ENCODE results near the genes SMYD4 and RTN4RL1.

DNA sequence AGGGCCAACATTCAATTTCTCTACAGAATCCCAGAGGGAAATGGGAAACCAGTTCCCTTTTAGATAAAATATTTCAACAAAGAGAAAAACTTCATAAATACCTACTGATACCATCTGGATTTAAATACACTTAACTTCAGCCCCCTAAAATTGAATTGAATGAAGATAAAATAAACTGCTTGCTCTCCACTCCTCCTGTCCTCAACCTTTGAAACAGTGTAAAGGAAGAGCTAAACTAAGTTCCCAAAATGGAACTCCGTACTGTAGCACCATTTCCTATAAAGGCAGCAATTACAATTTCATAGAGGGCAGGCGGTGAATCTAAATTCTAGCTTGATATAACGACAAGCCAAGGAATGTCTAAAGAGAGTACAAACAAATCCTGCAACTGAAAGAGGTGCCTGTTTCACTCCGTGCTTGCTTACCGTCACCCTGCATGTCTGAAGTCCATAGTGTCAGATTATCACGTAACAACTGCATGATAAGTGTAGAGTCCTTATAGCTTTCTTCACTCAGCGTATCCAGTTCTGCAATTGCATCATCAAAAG lies 46.2 kb downstream of the YWHAE start:
- PRO-cap, result no peak

DNA sequence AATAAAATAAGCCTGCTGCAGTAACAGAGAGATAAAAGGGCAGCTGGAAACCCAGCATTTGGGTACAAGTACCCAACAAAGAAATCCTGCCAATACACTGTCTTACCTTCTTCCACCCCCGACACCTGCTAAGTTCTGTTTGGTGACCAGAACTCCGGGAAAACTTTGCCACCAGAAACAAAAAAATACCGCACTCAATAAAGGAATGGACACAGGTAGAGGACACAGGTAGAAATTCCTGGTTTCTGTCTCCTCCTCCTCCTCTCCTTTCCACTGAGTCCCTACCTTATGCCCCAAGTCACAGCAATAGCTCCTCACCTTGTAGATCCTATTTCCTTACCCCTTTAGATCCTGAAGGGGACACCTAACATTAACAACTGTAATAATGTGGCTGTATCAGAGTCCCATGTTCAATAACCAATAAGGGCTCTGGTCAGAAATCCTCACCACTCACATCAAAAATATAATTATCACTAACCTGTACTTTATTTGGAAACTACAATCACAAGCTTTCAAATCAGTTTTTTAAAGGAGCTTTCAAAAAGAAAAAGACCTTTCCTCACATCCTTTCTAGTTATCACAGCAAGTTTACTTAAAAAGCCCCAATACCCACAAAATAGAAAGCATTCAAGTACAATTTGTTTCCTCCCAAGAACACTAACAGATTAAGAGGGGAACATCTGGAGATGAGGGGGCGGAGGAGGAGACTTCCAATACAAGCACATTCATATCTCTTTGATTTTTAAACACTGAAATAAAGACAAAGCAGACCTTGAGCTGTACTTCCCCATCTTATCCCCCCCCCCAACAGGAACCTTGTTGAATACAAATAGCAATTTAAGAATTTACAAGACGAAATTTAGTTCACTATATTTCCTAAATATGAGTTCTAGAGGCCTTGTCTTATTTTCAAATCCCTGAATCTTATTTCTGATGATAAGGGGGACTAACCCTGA lies 2.2 kb downstream of the YWHAE start:
- PRO-cap, result no peak

- PRO-cap, result no peak
These were observed 6.6 kb downstream of the CRK start for GRCh38 chr17:1449538-1449737.

GRCh38 chr17:1543496-1544606 lies 18.7 kb downstream of the PITPNA start:
- PRO-cap, result no peak

DNA sequence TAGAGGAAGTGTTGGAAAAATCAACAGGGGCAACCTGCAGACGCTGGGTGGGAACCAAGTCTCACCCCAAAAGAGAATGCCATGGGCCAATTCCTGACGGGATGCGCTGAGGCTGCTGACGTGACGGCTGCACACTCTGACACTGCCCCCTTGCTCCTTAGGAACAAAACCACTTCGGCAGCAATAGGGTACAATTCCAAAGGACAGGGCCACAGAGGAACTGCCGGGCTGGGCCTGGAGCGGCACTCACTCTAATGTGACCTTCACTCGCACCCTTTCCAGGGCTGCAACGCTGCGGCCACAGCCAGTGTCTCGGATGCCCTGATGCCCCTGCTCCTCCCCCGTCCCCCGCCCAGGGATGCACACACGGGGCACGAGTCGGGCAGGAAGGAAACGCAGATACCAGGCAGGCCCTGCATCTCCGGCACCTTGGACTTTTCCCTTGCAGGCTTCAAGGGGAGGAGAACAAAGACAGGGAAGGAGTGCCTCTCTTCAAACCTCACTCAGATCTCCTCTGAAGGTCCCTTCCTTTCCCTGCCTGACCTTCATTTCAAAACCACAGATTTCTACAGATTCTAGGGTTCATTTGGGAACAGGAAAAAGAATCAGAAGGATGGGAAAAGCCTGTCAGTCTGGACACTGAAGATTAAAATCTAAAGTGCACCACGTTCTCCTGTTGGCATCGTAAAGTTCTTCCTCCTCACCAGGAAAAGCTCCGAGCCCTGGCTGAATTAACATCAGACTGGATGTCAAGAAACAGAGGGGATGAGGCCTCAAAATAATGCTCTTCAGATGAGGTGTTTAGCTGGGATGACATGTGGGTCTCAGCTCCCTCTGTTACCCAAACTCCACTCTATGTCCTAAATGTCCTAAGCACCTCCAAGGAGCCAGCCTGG lies 2.3 kb downstream of the PITPNA start:
- PRO-cap, result no peak

DNA sequence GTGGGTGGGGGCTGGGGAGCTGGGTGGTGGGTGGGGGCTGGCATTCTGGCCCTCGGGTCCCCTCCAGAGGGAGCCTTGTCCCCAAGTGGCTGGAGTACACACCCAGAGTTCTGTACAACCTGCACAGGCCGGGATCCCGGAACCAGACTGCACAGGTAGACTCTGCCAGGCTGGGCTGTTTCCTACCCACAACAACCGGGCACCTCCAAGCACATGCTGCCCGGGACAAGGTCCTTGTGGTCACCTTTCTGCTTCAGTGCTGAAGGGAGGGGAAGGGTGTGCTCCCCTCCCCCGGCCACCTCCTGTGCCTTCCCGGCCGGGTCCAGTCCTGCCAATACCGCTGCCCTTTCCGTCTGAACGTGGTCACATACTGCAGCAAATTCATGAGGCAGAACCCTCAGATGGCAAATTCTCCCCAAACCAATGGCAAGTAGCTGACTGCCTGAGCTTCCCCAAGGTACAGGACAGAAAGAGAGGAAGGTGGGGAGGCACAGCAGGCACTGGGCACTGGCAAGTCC lies 23.0 kb downstream of the SLC43A2 start:
- PRO-cap, result no peak

- PRO-cap, result no peak
These were observed 10.9 kb downstream of the SLC43A2 start for GRCh38 chr17:1617774-1618187.

DNA sequence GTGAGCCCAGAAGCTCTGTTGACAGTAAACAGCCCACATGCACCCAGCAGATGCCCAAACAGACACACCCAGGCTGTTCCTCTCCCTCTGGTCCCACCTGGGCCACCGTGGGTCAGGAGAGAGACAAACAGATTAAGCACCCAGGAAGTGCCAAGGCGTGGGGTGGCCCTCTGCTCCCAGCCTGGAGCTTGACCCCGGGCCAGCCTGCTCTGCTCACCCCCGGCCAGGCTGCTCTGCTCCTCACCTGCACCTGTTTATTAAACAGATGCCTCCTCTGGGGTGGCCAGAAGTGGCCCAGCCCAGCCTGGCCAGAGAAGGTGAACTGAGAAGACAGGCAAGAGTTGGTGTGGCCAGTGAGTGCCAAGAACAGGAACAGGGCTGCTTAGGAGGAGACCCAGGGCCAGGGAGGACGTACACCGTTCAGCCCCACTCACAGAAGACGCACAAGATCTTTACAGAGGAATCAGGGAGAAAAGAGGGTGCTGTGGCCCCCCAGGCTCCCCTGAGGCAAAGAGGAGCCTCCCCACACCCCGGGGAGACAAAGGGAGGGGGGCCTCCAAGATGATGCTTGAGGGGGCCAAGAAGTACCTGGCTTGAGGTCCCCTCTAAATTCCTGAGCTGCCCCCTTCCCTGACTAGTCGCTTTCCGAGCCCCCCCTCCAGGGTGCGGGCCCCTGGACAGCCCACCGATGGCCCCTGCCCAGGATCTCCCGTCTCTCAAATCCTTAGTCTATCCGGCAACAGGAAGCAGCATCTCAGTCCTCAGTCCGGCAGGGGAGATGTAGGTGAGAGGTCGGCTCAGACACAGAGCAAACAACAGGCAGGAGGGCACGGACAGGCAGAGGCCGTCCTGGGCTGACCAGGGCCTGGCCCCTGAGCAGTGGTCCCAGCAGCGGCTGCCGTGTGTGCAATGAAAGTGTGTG lies 7.7 kb downstream of the SLC43A2 start:
- PRO-cap, result no peak

GRCh38 chr17:1649088-1649758 lies 443 bp downstream of the RILP start:
- PRO-cap, result bidirectional peak, plus-strand start at chr17:1649236, minus-strand start at chr17:1648903

GRCh38 chr17:1737763-1738531 lies 4.7 kb upstream of the SERPINF2 start:
- PRO-cap, result no peak

DNA sequence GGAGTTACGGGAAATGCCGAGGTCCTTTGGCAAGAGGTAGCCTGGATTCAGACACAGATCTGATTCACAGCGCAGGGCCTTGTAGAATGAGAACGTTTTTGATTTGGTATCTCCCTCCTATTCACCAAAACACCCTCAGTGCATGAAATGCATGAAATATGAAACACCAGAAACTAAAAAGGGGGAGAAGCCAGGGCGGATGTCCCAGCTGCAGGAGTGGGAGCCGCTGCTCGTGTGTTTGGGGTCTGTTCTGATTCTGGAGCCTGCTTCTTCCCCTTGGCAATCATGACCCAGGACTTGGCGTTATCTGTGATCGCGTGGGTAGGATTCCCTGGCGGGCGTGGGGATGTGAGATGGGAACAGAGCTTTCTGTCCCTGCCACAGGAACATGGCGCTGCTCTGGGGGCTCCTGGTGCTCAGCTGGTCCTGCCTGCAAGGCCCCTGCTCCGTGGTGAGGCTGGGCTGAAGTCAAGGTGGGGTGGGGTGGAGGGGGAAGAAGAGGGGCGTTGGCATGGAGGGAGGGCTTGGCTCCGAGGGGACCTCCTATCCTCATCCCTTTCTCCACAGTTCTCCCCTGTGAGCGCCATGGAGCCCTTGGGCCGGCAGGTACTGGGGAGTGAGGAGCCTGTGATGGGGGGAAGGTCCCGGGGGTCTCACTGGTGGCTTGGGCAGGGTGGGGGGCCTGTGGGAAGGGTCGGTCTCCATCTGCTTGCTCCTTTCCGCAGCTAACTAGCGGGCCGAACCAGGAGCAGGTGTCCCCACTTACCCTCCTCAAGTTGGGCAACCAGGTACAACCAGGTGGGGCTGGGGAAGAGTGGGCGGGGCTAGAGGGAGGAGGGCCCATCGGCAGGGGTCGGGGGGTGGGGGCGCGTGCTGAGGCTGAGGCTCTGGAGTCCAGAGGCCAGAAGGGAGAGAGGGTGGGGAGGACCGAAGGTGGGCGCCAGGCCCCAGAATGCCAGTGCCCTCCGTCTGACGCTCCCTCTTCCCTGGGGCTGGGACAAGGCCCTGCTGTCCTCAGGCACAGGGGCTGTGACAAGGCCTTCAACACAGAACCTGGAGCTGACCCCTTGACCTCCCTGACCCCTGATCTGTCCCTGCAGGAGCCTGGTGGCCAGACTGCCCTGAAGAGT lies 2.3 kb downstream of the SERPINF2 start:
- PRO-cap, result no peak

DNA sequence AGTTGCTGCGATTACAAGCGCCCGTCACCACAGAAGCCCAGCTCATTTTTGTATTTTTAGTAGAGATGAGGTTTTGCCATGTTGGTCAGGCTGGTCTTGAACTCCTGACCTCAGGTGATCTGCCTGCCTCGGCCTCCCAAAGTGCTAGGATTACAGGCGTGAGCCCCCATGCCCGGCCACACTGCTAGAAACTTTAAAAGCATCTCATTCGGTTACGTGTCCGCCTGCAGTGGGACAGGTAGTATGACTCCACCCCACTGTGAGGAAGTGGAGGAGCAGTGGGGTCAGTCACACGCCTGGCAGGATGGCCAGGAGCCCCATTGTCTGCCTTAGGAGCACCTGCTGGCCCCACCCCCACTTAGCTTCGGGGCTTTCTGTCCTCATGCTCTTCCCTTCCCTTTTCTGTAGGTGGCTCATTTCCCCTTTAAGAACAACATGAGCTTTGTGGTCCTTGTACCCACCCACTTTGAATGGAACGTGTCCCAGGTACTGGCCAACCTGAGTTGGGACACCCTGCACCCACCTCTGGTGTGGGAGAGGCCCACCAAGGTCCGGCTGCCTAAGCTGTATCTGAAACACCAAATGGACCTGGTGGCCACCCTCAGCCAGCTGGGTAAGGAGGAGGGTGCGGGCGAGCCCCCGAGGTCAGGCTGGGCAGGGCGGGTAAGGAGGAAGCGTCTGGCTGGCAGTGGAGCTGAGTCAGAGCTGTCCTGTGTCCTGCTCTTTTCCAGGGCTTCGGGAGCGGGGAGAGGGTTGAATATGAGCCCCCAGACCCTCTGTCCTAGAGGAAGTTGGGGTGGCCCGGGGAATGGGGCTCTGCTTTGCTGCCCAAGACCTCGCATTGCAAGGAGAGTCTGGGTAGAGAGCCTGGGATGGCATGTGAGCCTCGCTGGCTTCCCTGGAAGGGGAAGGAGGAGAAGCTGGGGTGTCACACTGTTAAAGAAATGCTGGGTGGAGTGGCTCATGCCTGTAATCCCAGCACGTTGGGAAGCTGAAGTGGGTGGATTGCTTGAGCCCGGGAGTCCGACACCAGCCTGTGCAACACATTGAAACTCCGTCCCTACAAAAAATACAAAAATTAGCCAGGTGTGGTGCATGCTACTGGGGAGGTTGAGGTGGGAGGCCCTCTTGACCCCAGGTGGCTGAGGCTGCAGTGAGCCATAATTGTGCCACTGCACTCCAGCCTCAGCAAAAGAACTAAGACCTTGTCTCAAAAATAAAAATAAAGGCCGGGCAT lies 9.3 kb upstream of the SERPINF1 start:
- PRO-cap, result no peak

DNA sequence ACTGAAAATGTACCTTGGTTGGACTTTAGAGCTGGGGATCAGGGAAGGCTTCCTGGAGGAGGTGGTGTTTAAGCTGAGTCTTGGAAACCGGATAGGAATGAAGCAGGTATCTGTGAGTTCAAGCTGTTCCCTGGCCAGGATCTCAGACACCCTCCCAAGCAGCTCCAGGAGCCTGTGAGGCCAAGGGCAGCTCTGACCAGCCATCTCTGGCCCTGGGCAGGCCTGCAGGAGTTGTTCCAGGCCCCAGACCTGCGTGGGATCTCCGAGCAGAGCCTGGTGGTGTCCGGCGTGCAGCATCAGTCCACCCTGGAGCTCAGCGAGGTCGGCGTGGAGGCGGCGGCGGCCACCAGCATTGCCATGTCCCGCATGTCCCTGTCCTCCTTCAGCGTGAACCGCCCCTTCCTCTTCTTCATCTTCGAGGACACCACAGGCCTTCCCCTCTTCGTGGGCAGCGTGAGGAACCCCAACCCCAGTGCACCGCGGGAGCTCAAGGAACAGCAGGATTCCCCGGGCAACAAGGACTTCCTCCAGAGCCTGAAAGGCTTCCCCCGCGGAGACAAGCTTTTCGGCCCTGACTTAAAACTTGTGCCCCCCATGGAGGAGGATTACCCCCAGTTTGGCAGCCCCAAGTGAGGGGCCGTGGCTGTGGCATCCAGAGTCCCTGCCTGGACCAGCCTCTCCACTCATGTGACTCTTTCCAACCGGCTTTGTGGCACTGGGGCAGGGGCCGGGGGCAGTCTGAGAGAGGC lies 7.8 kb upstream of the SERPINF1 start:
- PRO-cap, result no peak

GRCh38 chr17:1754651-1755505 lies 7.0 kb upstream of the SERPINF1 start:
- PRO-cap, result no peak

DNA sequence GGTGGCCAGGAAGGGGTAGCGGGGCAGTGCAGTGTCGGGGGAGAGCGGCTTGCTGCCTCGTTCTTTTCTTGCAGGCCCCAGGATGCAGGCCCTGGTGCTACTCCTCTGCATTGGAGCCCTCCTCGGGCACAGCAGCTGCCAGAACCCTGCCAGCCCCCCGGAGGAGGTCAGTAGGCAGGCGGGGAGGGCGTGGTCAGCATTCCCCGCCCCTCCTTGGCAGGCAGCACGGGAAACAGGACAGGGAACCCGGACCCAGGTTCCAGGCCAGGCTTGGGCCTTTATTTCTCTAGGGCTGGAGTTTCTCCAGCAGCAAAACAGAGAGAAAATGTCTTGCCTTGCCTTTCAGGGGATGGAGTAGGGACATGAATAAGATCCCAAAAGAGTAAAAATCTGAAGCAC lies 5.0 kb downstream of the SERPINF1 start:
- PRO-cap, result no peak

DNA sequence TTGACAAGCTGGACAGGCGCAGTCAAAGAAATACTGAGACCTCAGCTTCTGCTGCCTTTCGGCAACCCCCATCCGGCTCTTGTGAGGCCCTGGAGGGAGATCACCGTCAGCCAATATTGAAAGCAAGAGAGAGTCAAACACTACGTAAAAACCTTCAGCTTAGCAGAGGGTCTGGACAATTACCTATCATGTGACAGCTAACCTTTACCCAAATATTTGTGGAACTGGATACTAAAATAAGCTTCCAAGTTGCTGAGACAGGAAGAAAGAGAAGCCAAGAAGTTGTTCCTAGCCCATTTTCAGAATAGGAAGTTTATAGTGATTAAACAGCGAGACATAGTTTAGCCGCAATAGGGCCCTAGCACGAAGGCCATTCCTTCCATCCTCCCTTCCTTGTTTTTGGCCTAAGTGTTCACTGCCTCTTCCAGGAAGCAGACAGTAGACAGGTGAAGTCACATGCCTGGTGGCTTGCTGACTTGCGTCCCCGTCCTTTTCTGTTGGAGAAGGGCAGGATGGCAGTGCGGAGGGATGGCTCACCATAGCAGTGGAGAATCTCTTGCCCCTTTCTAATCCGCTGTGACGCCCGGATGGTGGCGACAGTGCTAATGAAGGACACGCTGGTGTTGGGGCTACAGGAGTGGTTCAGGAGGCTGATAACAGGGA lies 25.2 kb downstream of the SERPINF1 start:
- PRO-cap, result no peak

DNA sequence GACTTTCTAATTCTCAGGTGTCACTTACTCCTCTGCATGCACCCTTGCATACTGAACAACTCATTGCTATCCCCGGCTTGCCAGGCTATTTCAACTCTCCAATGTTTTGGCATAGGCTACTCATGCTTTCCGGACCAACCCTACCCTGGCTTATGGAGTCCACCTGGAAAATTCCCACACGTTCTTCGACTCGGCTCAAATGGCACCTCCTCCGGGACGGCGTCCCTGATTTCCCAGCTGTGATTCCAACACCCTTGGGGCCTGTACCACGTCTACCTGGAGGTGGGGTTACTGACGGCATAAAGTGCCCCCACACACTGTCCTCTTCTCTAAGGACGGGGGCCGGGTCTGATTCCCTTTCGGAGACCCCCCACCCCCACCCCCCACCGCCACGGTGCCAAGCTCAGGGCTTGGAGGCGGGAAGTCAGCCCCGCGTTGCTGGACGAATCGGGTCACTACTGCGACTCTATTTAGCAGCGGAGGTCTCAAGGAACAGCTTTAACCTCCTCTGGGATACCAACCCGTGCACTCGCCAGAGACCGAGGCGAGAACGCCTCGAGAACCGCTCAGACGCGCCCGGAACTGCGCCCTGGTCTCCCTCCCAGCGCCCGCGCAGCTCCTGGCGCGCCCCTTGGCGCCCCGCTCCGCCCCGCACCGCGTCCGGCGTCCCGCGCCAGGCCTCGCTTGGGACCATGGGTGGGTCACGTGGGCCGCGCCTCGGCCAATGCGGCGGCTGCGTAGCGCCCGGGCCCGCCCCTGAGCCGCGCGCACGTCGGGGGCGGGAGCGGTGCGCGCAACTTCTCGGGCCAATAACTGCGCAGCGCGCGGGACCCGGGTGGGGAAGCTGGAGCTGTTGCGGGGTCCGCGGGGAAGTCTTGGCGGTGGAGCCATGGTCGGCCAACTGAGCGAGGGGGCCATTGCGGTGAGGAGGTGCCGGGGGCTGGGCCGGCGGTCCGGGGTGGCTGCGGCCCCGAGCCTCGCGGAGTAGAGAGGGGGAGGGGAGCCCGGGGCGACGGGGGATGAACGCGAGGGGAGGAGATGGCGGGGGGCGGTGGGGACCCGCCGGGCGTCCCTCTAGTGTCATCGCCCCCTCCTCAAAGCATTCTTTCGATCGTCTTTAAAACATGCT lies at the start of gene SMYD4:
Gene SMYD4 (minus strand): TSS at position 698 of the 1,129 bp plus-strand sequence.
- PRO-cap, result bidirectional peak, plus-strand start at position 812 of the sequence, minus-strand start at position 658 of the sequence

DNA sequence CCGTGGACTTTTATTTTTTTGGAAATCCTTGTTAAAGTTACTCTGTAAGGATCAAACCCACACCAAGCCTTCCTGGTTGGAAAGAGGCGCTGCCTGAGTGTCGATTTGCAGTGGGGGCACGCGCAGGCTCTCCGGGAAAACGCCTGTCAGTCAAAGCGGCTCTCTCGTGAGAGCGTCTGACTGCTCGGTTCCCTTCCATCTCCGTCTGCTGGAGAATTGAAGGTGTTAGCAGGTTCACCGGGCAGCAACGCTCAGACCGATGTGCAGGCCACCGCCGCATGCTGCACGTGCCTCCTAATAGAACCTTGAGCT lies 75.3 kb downstream of the RPA1 start:
- PRO-cap, result no peak

- PRO-cap, result bidirectional peak, plus-strand start at chr17:2011576, minus-strand start at chr17:2011437
These were observed 13.9 kb downstream of the RTN4RL1 start for GRCh38 chr17:2011133-2011664.

GRCh38 chr17:2024746-2026021 lies at the start of gene RTN4RL1:
Gene RTN4RL1 (minus strand): TSS chr17:2025334.
- PRO-cap, result bidirectional peak, plus-strand start at chr17:2025491, minus-strand start at chr17:2025334